Foreskin fibroblast (primary cell): ENCODE measurements around the genes KRT6B and KRT79.

DNA sequence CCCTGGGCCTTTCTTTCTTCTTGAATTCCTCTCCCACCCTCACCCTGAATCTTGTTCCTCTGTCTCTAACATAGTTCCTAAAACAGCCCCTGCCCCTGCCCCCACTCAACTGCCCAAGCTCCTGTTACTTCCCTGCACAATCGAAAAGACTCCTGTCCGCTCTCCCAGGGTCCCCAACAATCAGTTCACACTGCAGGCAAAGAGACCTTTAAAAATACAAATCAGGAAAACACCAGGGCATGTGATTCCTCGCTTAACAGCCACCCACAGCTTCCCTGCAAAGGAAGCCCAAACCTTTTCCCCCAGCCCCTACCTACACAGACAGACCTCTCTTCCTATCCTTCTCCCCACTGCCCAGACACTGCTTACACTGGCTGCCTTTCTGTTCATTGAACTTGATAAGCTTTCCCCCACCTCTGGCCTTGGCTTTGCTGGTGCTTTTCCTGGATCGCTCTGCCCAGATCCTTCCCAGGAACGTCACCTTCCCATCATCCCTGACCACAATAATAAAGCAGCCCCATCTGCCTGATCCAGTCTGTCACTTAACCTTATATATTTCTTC lies 17.8 kb upstream of the ANKRD33 start:
- RRBS, result no CpG with 5 or more reads among the region's 5 CpGs

GRCh38 chr12:51909953-51910500 lies 2.7 kb downstream of the ACVRL1 start:
- RRBS, result no CpG with 5 or more reads among the region's 5 CpGs

- RRBS, result no CpG with 5 or more reads among the region's 5 CpGs
Measured at GRCh38 chr12:51972420-51972833, 20.9 kb downstream of the ACVR1B start.

- RRBS, result no CpG with 5 or more reads among the region's 15 CpGs
Measured at GRCh38 chr12:51984614-51985723, 21.8 kb upstream of the TAMALIN start.

- RRBS, result 1% methylated on average over 12 of the region's 78 CpGs
Measured at GRCh38 chr12:52023269-52024422, 16.9 kb downstream of the TAMALIN start.

DNA sequence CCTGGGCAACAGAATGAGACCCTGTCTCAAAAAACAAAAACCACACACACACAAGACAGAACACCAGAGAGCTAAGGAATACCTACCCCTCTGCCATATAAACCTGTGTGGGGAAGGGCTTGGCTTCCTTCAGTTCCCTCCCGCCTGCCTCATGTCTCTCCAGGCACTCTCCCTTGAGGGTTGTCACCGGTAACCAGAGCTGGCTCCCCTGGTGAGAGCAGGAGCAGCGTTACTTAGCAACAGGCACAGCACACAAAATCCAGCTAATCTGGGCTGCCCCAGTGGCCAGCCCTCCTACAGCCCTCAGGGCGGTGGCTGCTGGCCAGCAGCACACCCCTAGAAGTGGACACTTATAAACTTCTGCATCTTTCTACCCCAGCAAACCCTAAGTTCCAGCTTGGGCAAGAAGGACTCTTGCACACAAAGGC lies 21.6 kb upstream of the NR4A1 start:
- RRBS, result no CpG with 5 or more reads among the region's 4 CpGs

DNA sequence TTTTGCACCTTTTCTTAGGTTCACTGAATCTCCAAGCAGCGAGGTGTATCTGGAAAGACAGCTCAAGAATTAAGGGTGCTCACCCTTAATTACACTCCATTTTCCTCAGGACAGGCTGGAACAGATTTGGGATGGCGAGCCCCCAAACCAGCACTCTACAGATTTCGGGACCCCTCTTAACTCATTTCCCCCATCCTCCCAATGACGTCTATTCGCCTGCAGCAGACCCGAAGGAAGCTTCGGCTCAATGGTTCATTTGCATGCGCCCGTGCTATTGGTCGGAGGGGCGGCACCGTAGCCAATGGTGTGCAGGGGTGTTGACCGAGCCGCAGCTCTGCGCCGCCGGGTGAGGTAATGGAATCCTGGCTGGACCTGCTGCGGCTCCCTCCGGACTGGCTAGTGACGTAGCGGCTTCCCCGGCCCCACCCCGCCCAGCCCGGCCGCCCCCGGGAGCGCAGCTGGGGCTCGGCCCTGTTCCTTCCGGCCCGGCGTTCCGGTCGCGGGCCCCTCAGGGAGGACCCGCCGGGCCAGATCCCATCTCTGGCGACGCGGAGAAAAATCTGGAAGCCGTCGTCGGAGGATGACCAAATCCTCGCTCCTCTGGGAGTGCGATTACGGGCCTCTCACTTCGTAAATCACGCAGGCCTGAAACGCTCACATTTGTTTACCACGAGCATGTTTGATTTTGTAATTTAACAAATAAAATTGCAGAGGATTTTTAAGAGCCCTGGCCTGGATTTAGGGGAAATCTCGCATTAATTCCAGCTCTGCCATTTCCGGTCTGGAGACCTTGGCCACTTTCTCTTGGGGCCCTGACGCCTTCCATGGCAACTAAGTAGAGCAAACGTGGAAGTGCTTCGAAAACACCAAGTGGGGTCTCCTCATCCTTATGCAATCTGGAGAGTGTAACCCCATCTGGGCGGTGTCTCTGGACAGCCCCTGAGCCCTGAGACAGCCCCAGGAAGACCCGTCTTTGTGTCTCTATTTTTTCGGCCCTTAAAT lies 18.2 kb upstream of the NR4A1 start:
- RRBS, result no CpG with 5 or more reads among the region's 57 CpGs

- RRBS, result 5% methylated on average over 4 of the region's 20 CpGs
Measured at GRCh38 chr12:52037624-52037966, 13.6 kb upstream of the NR4A1 start.

DNA sequence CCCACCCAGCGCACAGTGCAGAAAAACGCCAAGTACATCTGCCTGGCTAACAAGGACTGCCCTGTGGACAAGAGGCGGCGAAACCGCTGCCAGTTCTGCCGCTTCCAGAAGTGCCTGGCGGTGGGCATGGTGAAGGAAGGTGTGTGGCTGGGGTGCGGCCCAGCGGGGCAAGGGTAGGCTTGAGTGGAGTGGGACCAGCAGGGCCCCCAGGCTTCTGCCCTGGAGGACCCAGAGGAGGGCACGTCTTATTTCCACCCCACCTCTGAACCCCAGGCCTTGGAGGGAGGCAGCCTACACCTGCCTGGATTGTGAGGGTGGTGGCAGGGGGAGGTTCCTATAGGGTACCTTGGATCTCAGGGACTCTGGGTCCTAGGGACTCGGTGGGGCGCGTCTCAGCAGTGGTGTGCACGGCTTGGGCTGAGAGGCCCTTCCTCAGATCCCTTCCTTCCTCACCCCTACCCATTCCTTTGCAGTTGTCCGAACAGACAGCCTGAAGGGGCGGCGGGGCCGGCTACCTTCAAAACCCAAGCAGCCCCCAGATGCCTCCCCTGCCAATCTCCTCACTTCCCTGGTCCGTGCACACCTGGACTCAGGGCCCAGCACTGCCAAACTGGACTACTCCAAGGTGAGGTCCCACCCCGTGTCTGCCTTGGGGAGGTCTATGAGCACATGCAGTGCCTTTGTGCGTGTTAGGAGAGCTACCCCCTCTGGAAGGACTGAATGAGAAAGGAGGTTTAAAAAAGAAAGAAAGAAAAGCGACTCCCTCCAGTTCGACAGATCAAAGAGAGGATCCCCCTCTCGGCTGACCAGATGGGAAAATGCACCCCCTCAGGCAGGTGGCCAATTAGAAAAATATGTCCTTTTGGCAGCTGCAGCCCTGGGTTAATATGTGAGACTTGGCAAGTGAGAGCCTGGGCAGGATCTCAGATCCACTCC lies 5.0 kb downstream of the NR4A1 start:
- RRBS, result no CpG with 5 or more reads among the region's 24 CpGs

- RRBS, result 69% methylated on average over 3 of the region's 8 CpGs
Measured at GRCh38 chr12:52093318-52093793, 13.9 kb downstream of the SMIM41 start.

GRCh38 chr12:52175352-52175559 lies 16.6 kb downstream of the KRT80 start:
- RRBS, result no CpG with 5 or more reads among the region's 5 CpGs

GRCh38 chr12:52231388-52232494 lies 1.3 kb upstream of the KRT7 start:
- RRBS, result no CpG with 5 or more reads among the region's 22 CpGs

GRCh38 chr12:52238571-52239015 lies 5.5 kb downstream of the KRT7 start:
- RRBS, result no CpG with 5 or more reads among the region's 4 CpGs

DNA sequence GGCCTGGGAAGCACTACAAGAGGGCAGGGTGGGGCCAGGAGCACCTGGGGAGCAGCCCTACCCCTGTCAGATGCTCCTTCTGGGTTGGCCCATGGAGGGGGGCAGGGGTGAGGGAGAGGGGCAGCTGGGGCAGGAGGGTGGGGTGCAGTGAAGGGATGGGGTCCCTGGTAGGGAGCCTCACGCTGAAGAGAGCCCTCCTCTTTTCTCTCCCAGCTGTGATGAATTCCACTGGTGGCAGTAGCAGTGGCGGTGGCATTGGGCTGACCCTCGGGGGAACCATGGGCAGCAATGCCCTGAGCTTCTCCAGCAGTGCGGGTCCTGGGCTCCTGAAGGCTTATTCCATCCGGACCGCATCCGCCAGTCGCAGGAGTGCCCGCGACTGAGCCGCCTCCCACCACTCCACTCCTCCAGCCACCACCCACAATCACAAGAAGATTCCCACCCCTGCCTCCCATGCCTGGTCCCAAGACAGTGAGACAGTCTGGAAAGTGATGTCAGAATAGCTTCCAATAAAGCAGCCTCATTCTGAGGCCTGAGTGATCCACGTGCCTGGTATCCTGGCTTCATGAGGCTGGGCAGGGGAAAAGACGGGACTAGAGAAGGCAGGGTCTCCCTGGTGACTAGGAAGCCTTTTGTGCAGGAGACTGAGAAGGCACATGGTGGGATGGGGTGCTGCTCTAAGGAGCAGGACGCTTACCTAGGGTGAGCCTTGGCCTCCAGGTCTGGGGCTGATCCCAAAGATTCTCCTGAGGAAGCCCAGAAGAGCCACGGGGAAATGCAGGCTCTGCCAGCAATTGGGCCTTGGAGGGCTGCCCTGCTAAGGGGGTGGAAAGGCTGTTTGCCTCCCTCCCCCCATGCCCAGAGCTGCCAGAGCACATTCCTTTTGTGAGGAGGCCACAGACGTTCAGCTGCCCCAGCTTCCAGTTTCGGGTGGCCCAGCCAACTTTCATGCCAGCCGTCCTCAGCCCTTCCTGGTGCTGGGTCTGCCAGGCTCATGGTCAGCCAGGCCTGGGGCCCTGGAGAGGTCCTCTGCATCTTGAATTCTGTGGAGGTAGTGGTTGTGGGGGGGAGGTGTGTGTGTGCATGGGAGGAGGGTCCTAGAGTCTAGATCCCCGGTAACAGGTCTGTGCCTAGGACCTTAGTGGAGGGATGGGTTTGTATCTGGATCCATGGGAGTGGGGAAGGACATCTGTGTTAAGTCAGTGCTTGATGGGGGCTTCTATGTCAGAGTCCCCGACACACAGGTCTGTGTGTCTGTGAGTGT lies 15.8 kb downstream of the KRT7 start:
- RRBS, result no CpG with 5 or more reads among the region's 20 CpGs

- RRBS, result 17% methylated on average over 7 of the region's 50 CpGs
Measured at GRCh38 chr12:52249863-52250865, 17.1 kb downstream of the KRT7 start.

- RRBS, result no CpG with 5 or more reads among the region's 8 CpGs
Measured at GRCh38 chr12:52452029-52452682, at the start of gene KRT6B. TSS of gene KRT6B (minus strand) at chr12:52452146.

DNA sequence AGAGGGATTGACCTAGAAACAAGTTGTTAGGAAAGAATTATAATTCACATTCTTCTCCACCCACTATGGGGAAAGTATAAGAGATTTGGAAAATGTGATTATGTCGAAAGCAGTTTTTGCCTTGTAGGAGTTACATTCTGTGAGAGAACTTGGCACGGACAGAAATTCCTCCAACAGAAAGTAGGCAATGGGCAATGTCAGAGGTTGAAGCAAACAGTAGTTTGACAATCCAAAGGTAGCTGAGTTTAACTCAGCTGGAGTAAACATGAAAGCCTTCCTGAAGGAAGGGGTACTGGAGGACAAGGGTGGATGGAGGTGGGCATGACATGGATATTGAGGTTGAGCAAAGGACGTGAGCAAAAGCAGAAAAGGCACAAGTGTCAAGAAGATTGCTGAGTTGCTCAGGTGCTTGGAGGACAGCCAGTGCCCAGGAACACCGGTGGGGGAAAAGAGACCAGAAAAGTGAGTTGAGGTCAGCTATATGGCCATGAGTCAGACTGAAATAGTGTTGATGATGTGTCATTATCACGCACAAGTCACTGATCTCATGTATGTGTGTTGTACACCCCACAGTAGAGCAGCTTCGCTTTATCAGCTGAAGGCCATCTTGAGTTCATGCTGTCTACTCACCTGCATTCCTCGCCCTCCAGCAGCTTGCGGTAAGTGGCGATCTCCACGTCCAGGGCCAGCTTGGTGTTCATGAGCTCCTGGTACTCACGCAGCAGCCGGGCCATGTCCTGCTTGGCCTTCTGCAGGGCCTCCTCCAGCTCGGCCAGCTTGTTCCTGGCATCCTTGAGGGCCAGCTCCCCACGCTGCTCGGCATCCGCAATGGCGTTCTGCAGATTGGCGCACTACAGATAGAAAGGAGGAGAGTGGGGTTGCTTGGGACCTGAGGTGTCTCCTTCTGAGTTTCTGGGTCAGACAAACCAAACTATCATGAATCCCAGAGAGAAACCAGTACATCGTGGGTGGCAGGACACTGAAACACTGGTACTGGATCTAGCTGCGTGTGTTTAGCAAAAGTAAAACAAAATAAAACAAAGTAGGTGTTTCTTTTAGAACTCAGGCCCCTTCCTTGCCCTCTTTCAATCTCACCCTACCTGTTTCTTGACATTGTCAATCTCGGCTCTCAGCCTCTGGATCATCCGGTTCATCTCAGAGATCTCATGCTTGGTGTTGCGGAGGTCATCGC lies 3.8 kb downstream of the KRT5 start:
- RRBS, result no CpG with 5 or more reads among the region's 24 CpGs

DNA sequence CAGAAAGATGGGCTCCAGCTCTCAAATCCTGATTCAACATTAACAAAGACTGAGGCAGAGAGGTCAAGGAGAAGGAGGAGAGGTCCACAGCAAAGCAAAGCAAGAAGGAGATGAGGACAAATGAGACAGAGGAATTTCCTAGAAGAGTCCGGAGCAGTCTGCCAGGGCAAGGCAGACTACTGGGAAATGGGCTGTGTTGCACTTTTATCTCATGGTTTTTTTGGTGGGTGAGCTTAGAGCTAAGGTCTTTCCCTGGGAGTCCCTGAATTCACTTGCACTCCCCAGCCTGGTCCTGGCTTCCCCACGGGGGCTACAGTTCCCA lies 6.7 kb upstream of the KRT72 start:
- RRBS, result no CpG with 5 or more reads among the region's 2 CpGs

- RRBS, result no CpG with 5 or more reads among the region's 48 CpGs
Measured at GRCh38 chr12:52690811-52691683, 10.8 kb upstream of the KRT1 start.

DNA sequence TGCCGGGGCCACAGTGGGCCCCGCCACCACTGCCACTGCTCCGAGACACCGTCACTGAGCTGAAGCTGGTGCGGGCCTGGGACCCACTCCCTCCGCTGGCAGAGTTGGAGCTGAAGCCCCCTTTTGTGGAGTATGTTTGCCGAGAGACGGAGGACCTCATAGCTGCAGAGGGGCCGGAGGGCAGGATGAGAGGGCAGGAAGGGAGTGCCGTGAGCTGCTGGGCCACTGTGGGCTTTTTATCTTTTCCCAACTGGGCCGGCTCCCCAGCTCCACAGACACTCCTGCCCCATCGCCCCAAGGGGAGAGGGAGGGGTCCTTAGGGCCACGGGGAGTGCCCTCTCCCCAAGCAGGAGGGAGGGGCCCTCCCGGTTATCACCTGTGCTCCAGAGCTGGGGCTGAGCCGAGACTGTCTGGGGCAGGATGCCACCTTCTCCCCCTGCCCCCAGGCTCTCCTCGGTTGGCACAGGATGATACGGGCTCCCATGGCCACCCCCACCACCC lies at the start of gene KRT79:
Gene KRT79 (minus strand): TSS at position 211 of the 501 bp plus-strand sequence.
- RRBS, result 85% methylated on average over 3 of the region's 17 CpGs